Measurements from ENCODE around the genes SLC12A9, NAT16 and CLDN15.

DNA sequence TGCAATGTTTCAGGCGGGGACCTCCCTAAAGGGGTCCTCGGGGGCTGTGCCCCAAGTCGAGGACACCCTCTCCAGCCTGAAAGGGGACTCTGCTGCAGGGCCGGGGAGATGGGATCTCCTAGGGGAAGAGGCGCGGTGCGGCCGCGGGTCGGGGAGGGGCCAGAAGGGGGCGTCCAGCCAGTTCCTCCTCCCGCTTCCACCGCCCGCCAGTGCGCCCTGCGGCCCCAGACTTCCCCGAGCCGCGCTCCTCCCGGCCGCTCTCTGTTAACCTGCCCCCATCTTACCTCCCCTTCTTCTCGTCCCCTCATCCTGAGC lies 2.5 kb downstream of the PCOLCE start:
- PRO-cap, result bidirectional peak, plus-strand start at position 227 of the sequence, minus-strand start at position 91 of the sequence

GRCh38 chr7:100687166-100688361 lies 6.5 kb downstream of the GIGYF1 start:
- PRO-cap, result no peak

- PRO-cap, result no peak
Measured at GRCh38 chr7:100802582-100802960, 24.8 kb downstream of the EPHB4 start.

DNA sequence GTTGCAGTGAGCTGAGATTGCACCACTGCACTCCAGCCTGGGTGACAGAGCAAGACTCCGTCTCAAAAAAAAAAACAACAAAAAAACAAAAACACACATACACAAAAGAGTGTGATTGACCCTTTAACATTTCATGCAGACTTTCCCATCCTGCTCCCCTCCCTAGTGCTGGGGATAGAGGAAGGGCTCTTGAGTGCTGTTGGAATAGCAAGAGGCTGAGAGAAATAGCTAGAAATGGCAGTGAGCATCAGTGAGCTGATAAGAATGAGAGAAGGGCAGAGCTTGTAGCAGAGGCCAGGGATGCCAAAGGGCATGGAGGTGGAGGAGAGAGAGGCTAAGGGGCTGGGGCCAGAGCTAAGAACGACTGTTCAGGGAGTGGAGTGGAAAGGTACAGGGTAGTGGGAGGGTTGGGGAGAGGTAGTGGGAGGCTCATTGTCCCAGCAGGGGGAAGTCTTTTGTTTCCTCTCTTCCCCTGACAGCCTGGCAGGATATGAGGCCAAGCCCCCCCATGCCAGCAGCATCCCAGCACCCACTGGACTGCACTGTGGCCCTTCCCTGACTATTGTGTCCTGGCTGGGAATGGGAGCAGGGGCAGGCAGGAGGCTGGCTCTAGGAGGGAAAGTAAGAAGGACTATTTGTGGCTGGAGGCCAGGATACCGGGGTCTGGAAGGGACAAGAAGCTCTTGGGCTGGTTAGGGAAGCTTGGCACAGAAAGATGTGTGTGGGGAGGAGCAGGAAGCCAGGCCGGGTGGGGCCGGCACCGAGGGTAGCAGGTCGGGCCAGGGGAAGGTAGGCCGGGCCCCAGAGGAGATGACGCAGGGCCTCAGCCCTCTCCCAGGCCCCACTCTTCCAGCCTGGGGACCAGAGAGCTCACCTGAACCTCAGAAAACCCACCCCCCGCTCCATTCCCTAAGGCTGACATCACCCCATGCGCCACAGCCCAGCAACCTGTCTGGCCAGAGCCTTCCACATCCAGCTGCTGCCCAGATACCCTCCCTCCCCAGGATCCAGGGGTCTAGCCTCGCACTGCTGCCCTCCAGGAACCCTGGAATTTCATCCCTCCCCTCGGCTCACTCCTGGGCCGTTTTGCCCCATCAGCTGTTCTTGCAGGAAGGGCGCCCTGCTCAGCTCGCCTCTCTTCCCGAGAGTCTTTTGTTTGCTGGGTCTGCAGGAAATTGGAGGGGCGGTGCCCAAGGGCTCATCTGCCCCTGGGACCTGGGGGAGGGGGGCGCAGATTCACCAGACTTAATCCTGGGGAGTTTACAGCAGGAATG lies 8.7 kb upstream of the EPHB4 start:
- PRO-cap, result bidirectional peak, plus-strand start at position 742 of the sequence, minus-strand start at position 721 of the sequence; bidirectional peak, plus-strand start outside the sequence, minus-strand start at position 1,154 of the sequence

GRCh38 chr7:100852001-100853193 lies at the start of gene SLC12A9:
SLC12A9 (plus strand) TSS chr7:100852713.
- PRO-cap, result bidirectional peak, plus-strand start at chr7:100852755, minus-strand start at chr7:100852600; bidirectional peak, plus-strand start at chr7:100853023, minus-strand start at chr7:100853005

DNA sequence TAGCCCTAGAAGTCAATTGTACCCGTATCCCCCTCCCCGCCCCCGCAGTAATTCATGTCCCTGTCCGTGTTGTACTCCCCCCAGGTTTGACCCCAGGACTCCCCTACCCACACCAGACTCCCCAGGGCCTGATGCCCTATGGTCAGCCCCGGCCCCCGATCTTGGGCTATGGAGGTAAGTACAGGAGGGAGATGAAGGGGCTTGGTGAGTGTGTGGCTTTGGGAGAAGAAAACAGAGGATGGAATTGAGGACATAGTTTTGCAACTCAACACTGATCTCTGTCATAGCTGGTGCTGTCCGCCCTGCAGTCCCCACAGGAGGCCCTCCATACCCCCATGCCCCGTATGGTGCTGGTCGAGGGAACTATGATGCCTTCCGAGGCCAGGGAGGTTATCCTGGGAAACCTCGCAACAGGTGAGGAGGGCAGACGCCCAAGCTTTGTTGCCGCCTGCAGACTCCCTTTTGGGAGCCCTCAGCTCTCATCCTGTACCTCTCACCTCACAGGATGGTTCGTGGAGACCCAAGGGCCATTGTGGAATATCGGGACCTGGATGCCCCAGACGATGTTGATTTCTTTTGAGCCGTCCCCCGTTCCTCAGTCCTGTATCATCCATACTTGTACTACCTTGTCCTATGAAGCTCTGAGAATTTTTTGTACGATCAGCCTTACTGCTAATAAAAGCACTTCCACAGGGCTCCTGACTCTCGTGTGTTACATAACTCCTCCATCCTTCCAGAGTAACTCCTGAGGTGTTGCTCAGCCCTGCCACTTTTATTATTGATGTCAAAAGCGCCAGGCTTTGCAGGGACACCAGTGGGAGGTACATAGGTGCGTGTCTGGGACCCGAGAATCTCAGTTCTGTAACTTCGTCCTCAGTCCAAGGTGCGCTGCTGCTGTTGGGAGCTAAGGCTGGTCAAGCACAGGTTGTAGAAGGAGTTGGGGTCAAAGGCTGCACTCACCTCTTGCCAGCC lies 1.3 kb downstream of the UFSP1 start:
- PRO-cap, result no peak

DNA sequence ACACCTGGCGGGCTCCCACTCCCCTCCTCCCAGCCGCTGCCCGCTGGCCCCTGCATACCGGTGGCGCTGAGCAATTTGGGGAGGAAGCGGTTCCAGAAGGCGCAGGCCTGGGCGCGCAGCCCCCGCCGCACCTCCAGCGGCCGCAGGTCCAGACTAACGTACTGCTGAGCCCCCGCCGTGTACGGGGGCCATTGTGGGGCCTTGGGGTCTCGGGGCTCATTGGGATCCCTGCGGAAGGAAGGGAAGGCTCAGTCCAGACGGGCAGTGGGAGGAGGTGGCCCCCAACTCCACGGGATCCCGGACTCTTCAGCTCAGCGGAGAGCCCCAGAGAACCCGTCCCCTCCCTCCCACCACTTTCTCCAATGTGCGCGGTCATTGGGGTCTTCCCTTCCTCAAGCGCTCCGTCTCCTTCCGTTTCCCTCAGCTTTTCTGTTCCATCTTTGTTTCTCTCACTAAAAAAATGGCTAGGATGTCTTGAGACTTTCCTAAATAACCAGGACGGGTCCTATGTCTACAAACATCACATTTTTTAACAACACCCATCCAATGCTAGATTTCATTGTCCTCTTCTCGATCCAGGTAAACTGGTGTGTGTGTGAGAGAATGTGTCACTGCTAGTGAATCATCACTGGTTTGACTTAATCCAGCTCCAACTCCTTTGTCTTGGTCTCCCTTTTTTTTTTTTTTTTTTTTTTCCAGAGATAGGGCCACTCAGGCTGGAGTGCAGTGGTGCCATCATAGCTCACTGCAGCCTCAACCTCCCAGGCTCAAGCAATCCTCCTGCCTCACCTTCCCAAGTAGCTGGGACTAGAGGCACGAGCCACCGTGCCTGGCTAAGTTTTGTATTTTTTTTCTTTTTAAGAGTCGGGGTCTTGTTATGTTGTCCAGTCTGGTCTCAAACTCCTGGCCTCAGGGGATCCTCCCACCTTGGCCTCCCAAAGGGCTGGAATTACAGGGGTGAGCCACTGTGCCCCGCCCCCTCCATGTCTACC lies 1.9 kb upstream of the UFSP1 start:
- PRO-cap, result no peak

DNA sequence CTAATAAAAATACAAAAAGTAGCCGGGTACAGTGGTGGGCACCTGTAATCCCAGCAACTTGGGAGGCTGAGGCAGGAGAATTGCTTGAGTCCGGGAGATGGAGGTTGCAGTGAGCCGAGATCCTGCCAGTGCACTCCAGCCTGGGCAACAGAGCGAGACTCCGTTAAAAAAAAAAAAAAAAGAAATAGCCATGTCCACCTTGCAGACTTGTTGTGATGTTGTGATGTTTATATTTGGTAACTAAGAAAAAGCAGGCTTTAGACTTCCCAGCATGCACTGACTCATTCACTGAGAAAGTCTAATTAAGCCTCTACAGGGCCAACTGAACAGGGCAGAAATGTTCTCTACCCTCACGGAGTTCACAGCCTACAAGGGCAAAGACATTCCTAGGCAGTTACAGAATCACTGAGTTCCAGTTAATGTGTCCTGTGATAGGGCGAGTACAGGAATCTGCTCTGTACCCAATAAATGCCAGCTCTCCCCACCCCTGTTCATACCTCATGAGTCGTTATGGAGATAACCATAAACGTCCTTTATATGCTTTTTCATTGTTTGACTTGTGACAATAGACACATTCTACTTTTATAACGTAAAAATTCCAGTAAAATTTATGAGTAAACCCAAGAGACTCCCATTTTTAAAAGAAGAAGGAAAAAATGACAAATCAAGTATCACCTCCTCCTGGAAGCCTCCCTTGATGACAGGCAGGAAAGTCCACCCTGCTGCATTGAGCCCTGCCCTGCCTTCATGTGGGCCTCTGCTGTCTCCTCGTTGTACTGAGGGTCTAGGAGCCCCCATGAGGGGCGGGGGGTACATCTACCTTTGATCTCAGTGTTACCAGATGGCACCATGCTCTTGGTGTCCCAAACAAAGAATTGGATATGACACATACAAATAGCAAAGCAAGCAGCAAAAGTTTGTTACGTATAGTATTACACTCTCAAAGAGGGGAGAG lies 14.2 kb downstream of the MUC12 start:
- PRO-cap, result no peak

DNA sequence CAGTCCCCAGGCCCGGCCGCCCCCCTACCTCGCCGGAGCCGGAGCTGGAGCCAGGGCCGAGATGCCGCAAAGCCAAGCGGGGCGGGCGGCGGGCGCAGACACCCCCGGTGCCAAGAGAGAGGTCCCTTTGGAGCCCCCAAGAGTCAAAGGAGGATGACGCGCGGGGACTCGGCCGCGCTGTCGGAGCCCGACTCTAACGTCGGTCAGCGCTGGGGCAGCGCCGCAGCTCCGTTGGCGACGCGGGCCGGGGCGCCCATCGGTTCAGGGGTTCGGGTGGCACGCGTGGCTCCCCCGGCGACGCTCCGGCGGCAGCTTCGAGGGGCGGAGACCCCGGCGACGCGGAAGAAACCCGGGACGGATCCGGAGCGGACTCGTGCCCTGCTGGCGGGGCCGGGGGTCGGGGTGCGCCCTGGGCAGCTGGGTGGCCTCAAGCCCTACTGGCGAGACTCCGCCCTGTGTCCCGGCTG lies at the start of gene NAT16:
NAT16 (minus strand) TSS at position 280 of the 467 bp plus-strand sequence.
- PRO-cap, result no peak

GRCh38 chr7:101201670-101202719 lies 1.2 kb upstream of the MOGAT3 start:
- PRO-cap, result no peak

DNA sequence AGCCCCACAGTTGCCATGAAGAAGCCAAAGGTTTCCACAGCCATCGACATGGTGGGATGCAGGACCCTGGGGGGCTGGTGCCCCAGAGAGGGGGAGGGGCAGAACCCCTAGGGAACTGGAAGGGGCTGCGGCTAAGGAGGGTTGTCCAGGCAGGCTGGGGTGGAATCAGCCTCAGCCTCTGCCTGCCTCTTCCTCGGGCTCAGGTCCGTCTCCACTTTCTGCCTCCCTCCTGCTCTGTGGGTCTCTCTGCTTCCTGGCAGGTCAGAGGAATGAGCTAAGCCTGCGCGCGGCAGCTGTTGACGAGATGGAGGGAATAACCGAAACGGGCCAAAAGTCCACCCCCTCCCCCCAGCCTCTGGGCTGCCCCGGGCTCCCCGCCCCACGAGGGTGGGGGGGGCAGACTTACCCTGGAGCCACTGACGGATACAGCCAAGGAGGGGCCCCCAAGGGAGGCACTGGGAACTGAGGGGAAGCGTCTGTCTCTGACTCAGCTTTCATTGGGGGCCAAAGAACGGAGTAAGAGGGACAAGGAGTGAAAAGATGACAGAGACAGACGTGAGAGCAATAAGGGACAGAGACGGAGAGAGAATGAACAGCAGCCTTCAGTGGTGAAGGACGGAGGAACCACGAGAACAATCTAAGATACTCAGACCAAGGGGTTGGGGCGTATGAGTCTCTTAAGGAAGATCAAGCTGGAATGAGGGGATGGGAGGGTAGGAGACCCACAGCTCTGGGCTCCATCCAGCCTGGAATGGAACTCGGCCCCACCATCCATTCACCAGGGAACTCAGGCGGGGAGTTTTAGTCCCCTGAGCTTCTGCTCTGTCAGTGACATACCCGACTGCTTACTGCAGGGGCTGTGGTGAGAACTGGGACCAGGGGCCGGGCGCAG lies at the start of gene CLDN15:
CLDN15 (minus strand) TSS at position 271 of the 892 bp plus-strand sequence.
- PRO-cap, result bidirectional peak, plus-strand start at position 495 of the sequence, minus-strand start at position 271 of the sequence

DNA sequence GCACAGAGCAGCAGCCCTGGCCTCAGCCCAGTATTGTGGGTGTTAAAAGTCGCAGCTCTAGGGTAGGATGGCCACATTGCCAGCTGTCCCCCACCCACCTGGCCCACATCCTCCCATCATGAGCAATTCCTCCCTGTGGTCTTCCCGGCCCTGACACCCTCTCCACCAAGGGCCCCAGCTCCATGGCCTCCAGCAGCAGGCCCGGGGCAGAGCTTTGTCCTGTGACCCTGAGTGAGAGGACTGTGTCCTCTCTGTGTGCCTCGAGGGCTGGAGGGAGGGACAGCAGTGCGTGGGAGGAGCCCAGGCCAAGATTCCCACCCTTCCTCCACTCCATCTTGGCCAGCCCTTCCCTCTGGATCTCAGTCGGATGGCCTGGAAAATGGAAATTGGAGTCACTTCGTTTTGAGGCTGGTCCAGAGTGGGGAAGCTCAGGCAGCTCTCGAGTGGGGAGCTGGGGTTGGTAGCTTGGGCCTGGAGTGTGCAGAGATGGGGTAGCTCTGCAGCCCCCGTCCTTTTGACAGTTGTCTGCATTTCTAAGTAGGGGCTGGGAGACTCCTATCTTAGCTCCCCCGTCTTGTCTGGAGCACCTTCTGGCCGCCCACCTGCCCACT lies 93.6 kb downstream of the MYL10 start:
- PRO-cap, result no peak

GRCh38 chr7:101664239-101665097 lies 35.4 kb upstream of the MYL10 start:
- PRO-cap, result no peak

DNA sequence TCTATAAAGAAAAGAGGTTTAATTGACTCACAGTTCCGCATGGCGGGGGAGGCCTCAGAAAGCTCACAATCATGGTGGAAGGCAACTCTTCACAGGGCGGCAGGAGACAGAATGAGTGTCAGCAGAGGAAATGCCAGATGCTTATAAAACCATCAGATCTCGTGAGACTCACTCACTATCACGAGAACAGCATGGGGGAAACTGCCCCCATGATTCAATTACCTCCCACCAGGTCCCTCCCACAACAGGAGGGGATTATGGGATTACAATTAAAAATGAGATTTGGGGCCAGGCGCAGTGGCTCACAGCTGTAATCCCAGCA lies 41.1 kb upstream of the MYL10 start:
- PRO-cap, result bidirectional peak, plus-strand start at position 272 of the sequence, minus-strand start at position 117 of the sequence

GRCh38 chr7:101739289-101739488 lies 78.2 kb upstream of the CUX1 start:
- PRO-cap, result no peak

DNA sequence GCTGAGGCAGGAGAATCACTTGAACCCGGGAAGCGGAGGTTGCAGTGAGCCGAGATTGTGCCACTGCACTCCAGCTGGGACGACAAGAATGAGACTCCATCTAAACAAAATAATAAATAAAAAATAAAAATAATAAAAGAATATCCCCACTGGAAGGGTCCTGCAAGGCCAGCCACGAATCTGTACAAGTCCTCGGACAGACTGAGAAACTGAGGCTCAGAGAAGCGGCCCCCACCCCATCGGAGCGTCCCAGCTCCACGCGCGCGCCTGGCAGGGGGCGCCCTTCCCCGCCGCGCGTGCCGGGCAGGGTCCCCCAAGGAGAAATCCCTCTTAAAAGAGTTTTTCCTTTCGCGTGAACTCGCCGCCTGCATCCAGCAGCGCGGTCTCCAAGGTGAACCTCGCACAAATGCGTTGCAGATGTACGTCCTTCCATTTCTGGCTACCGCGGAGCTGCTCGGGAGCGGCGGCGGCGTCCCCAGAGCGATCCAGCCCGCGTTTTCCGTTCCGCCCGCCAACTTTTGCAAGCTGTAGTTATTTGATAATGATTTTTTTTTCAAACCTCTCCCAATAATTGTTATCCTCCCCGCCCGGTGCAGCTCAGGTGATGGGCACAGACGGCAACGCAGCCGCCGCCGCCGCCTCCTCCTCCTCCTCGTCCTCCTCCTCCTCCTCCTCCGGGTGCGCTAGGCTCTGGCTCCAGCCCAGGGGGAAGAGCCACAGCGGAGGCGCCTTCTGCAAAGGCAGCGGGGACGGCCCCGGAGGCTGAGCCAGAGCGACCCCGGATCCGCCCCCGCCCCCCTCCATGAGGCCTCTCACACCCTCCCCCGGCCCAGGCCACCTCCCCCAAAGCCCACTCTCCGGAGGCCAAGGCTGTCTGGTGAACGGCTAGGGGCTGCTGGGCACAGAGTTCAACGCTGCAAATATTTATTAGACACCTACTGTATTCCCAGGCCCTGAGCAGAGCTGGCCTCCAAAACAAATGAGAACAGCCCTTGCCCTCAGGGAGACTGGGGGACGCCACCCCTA lies 74.1 kb upstream of the CUX1 start:
- PRO-cap, result bidirectional peak, plus-strand start at position 373 of the sequence, minus-strand start at position 407 of the sequence; bidirectional peak, plus-strand start at position 853 of the sequence, minus-strand start at position 734 of the sequence

DNA sequence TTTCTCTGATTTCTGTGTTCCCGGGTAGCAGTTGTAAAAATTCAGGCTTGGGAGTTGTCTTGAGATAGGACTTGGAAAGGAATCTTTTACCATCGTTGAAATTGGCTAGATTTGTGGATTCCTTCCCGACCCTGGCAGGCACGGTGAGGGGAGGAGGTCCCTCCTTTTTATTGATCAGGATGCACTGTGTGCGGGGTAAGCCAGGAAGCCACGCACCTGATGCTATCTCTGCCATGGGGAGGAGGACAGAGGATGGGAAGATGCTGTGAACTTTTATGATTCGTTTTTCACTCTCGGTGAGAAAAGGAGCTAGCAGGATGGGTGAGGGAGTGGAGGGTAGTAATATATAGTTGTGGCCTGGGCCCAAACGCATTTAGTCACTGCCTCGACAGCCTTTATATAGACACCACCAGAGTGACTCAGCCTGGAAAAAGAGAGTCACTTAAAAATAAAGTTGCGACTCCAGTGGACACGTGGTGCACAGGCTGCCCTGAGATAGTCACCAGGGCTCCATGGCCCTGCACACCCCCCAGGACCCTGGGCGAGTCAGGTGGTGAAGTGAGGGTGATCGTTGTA lies 106.6 kb downstream of the CUX1 start:
- PRO-cap, result no peak

DNA sequence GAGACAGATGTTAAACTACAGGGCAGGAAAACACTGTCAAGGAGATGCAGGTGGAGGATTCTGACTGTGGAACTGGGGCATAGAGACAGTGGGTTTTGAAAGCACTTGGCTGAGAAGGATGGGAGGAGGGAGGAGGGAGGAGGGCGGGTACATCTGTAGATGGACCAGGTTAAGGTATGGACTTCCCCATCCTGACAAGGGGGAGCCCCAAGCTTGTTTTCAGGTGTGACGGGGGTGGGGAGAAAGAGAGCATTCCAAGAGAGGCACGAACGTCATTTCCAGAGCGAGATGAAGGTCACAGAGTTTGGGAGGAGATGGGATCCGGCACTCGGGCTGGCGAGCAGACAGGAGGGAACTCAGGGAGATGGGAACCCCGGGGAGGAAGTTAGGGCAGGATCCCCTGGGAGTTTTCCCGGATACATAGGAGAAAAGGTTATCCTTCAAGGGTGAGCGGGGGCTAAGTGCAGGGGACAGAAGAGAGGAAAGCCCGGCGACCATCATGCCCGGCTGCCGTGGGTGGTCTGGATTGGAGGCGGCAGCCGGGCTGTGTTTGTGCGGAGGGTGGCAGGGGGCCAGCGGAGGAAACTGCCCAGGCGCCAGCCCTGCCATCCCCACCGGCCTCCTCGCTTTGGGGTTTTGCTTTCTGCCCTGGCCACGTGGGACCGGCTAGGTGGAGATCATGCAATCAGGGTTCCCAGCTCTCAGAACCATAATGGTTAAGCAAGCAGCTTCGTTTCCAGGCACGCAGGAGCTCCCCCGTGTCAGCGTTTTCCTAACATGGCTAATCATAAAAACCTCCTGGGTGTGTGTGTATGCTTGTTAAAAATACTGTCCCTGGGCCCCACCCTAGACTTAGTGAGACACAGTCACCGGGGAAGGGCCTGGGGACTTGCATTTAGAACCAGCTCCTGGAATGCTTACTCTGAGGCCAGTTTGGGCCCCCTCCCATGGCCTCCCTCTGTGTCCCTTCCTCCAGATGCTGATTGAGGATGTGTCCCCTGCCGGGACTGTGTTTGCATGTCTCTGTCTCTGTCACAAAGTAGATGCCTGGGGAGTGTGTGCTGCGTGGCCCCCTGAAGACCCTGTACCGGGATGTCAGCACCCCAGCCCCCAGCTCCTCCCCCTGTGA lies 119.1 kb downstream of the CUX1 start:
- PRO-cap, result no peak

GRCh38 chr7:101945325-101945743 lies 127.9 kb downstream of the CUX1 start:
- PRO-cap, result no peak

- PRO-cap, result bidirectional peak, plus-strand start at chr7:102045321, minus-strand start at chr7:102045179
Measured at GRCh38 chr7:102044940-102045553, 227.6 kb downstream of the CUX1 start.